Colon Carcinoma Metastatic in the Lung (tissue), 2 donors: ENCODE data around the gene ZNF648.

- PRO-cap, 2 experiments = no peak in any of the 2 experiments
Observed at GRCh38 chr1:180002896-180003654, 48.5 kb downstream of the CEP350 start.

DNA sequence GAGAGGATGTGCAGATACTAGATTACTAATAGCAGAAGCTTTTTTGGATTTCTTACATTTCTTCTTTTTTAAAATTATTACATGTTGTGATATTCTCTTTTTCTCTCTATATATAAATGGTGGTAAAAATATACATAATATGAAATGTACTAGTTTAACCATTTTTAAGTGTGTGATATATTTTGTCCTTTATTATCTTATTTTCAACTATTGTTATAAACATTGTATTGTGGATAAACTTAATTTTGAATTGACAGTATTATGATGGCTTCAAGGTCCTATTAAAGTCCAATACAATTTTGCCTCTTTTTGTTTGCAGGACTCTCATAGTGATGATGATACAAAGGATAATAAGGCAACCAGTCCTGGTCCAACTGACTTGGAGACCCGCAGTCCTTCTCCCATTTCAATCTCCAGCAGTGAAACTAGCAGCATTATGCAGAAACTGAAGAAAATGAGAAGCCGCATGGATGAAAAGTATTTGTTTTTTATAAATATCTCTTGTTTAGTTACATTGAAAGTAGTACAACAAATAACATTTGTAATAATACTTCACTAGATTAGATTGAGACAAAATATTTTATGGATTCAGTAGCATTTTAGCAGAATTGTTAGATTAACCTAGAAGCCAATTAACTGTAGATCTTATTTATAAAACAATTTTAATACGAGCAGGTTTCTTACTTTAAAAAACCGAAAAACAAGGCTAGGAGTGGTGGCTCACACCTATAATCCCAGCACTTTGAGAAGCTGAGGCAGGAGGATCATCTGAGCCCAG lies 89.7 kb upstream of the QSOX1 start:
- PRO-cap, 2 experiments = no peak in any of the 2 experiments

DNA sequence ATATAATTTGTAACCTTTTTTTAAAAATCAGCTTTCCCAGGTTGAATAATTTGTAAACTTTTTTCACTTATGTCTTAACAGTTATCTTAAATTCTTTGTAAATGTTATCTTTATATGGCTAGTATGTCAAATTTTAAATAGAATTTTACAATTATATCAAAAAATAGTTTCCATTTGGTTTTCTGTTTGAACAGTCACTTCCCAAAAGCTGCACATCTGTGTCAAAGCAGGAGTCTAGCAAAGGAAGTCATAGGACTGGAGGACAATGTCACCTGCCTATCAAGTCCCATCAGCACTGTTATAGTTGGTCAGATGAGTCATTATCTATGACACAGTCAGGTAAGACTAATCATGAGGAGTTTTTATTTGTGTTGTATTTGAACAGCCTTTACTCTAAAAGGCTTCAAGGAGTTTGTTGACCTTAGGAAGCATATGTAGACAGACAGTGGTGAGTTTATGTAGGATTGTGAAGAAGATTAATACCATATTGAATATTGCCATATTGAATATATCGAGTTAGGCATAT lies 74.3 kb upstream of the QSOX1 start:
- PRO-cap, 2 experiments = no peak in any of the 2 experiments

DNA sequence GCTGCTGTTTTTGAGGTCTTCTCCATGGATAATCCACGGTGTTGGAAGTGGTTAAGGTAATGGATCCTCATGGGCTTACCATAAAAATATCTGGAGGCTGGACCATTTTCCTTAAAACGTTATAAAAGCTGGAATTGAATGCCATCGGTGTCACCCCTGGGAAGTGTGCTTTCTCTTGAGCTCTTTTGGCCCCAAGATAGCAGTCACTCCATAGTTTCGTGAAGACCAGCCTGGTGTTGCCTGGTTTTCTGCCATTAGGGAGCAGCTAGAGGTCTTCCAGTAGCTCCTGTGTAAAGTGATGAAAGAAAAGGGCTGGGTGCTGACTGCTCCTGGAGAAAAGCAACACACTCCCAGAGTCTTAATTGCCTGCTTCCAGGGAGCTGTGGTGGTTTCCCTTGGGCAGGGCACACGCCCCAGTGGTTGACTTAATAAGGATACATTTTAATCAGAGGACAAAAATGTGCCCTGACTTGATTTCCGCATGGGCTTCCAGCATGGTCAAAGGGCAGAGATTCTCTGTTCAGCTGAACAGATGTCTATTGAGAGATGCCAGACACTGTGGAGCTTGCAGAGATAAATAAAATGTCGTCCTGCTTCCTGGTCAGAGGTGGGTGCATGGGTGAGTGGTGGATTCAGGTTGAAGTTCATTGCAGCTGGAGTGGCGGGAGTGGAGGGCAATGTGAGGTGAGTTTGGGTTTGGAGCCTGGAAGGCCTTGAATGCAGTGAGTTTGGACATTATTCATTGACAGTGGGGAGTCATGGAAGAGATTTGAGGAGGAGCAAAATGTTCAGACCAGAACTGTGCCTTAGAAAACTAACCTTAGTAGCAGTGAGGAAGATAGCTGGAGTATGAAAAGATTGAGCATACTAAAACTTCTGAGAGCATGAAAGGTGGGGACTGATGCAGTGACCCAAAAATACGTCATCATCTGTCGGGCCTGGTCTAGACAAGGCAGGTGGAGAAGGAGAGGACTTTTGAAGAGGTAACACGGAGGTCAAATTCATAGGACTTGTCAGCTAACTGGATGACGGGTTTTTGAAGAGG lies 16.0 kb downstream of the QSOX1 start:
- PRO-cap, 2 experiments = no peak in any of the 2 experiments

- PRO-cap, 2 experiments = no peak in any of the 2 experiments
Observed at GRCh38 chr1:180234354-180235378, 4.6 kb downstream of the LHX4 start.

- PRO-cap, 2 experiments = no peak in any of the 2 experiments
Observed at GRCh38 chr1:180598541-180599080, 33.2 kb upstream of the XPR1 start.

DNA sequence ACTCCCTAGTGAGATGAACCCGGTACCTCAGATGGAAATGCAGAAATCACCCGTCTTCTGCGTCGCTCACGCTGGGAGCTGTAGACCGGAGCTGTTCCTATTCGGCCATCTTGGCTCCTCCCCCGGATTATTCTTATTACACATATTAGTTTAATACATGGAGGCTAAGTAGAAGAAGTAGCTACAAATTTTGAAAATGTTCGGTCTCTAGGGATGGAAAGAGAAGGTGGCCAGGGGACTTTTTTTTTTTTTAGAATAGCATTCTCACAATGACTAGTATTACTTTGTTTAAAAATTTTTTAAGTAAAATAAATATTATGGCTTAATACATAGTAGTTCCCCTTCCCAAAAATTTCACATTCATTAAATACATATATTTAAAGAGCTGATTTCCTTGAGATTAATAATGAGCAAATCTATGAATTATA lies 40.0 kb upstream of the KIAA1614 start:
- PRO-cap, 2 experiments = no peak in any of the 2 experiments

- PRO-cap, 2 experiments = no peak in any of the 2 experiments
Observed at GRCh38 chr1:180927241-180927769, 14.6 kb downstream of the KIAA1614 start.

GRCh38 chr1:181090318-181090711 lies 1.8 kb downstream of the IER5 start:
- PRO-cap, 2 experiments = peak in 2 of 2 experiments; most common plus-strand start chr1:181090378 (in 2)

DNA sequence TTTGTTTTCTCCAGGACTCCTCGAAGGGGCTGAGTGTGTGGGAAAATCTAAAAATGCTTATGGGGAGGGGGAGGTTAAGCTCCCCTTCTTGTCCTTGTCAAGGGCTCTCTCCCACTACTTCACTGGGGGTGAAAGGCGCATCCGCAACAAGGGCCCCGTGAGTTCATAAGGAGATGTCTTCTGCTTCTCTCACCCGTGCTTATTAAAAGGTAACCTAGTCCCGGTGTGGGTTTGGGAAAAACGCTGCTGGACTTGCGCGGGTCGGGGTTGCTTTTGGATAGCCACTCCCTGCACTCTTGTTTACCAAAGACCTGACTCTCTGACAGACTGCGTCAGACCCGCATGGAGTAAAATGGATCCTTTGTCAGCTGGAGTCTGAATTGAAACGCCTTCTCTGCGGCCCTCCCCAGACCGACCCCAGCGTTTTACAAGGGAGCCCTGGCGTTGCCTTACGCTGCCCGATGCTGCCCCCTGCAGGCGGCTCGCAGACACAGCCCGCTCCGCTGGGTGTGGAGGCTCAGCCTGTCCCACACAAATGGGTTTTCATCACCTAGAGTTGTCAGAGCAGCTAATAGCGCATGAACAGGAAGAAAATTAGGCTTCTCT lies 53.8 kb downstream of the IER5 start:
- PRO-cap, 2 experiments = no peak in any of the 2 experiments

- PRO-cap, 2 experiments = no peak in any of the 2 experiments
Observed at GRCh38 chr1:181159289-181159789, 70.8 kb downstream of the IER5 start.

DNA sequence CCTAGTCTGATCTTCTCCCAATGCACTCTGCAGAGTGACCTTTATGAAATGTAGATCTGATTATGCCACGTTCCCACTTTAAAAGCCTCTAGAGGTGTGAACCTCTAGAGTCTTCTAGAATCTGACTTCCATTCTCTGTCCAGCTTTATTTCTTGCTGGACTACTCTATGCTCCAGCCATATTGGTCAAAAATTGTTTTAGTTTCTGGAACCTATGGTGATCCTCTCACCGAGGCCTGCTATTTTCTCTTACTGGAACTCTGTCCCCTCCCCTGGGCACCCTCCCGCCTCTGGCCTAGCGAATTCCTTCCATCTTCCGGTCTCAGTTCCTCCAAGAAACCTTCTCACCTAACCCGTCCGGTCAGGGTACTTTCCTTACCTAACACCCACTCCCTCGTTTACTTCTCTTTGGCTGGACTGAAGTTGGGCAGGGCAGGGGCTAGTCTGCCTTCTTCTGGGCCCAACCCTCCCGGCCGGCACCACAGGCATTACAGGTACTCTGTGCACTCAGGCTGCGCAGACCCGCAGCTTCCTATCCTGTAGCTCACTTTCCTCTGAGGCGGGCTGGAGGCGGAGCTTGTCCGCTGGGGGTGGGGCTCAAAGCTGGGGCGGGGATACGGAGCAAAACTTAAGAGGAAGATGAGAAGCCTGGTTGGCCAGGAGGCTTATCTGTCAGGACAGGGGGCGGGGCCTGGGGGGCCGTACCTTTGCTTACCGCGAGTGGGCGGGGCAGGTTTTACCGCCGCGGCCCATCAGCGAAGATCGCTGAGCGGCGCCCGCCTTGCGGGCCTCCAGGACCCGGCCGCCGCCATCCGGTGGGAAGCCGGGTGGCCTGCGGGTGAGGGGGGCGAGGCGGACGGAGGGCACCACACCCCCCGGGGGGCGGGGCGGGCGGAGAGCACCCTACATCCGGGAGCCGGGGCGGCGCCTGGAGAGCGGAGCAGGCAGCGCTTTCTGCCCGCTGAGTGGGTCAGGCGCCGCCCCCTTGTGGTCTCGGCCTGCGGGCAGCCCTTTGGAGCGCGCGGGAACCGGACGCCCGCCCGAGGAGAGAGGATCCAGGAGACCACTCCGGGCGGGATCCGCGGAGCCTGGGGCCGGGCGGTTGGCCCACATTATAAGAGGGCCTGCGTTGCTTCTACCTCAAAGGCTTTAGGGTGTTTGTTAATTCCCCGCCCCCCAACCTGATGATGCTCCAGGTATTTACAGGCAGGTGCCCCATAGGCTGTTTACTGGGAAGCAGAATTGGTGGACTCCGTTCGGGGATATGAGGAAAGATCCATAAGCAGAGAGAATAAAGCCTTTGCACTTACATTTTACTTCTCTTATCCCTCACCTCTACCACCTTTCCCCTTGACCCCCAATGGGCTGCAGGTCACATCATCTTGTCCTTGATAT lies 31.9 kb downstream of the ZNF648 start:
- PRO-cap, 2 experiments = peak in 2 of 2 experiments; most common plus-strand start position 738 of the sequence (in 2); most common minus-strand start position 555 of the sequence (in 2)

- PRO-cap, 2 experiments = no peak in any of the 2 experiments
Observed at GRCh38 chr1:182035140-182035601, 26.3 kb downstream of the ZNF648 start.

- PRO-cap, 2 experiments = no peak in any of the 2 experiments
Observed at GRCh38 chr1:182061461-182061837, at the start of gene ZNF648. Gene ZNF648 (minus strand): TSS chr1:182061712.

- PRO-cap, 2 experiments = no peak in any of the 2 experiments
Observed at GRCh38 chr1:182236116-182236811, 155.3 kb downstream of the GLUL start.

DNA sequence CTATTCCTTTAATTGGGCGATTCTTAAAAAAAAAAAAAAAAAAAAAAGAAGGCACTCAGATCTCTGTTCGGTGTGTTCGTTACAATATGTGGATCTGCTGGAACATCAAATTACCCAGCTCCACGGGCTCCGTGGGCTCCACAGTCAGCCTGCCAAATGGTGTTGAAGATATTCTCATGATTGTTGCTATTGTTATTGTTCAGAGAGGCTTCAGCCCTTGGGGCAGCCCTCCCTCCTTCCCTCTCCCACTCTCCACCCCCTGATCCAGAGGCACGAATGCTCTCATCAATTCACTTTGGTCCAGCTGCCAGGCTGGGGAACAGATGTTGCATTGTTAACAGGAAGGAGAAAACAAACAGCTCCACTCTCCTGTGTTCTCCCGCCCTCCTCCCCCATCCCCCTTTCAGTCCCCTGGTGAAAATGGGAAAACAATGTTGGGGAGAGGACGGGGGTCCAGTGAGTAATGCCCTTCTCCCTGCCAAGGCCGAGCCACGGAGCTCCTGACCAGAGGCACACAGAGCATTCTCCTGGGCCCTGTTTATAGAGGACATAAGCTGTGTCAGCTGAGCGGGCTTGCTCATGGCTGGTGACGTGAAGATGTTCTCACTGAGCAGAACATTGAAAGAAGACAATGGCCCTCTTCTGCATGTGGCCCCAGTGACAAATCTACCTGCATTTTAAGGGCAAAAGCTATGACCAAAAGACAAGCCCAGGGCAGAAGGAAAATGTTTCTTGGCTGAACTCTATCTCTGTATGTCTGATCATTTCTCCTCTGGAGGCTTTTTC lies 111.8 kb downstream of the GLUL start:
- PRO-cap, 2 experiments = no peak in any of the 2 experiments

- PRO-cap, 2 experiments = no peak in any of the 2 experiments
Observed at GRCh38 chr1:182288702-182289373, 102.8 kb downstream of the GLUL start.

DNA sequence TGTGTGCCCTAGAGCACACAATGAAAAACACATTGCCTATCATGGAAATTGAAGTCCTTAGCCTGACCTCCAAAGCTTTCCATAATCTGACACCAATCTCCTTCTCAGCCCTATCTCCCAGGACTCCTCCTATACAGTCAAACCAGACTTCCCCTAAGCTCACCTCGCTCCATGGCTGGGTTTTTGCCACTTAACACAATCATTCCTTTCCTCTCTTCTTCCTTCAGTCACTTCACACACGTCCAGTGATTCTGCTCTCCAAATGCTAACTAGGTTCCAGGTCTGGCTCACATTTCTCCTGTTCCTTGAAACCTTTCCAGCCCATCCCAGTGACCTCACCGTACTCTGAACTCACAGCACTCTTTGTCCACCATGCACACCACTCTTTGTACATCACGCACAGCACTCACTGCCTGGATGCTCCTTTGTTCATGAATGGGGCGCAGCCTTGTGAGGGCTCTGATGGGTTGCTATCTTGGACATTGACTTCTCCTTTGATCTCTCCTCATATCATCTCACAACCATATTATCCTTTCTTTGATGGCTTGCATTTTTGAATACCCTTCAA lies 98.4 kb downstream of the GLUL start:
- PRO-cap, 2 experiments = no peak in any of the 2 experiments

DNA sequence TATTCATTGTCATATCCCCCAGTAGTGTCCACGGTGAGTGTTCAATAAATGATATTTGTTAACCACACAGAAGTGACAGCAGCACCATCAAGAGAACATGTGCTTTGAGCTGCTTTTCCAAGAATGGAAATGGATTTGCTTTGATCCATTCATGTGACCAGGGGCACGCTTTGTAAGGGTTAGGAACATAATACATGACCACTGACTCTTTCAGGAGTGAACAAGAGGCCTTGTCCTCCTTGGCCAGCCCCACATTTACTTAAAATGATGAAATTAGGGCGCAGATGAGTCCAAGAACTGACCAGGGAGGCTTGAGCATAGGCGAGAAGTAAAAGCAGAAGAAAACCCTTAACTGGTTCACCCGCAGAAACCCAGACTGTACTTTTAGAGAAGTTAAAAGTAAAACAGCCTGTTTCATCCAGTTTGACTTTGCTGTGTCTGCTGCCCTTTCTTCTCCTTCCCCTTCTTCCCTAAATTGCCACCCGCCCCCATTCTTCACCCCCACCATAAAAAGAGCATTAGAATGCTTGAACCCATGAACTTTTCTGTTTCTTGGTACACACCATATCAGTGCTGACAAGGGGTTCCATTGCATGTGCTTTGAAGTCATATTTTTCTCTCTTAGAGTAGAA lies 2.5 kb upstream of the GLUL start:
- PRO-cap, 2 experiments = peak in 1 of 2 experiments; most common minus-strand start position 330 of the sequence (in 1)

GRCh38 chr1:182875008-182875521 lies 35.9 kb downstream of the DHX9 start:
- PRO-cap, 2 experiments = no peak in any of the 2 experiments